ENCODE measurements around the genes CREB1 and CRYGC.

- PRO-cap, 2 experiments: no peak in any of the 2 experiments
Observed at GRCh38 chr2:207394524-207395244, 135.1 kb upstream of the CREB1 start.

DNA sequence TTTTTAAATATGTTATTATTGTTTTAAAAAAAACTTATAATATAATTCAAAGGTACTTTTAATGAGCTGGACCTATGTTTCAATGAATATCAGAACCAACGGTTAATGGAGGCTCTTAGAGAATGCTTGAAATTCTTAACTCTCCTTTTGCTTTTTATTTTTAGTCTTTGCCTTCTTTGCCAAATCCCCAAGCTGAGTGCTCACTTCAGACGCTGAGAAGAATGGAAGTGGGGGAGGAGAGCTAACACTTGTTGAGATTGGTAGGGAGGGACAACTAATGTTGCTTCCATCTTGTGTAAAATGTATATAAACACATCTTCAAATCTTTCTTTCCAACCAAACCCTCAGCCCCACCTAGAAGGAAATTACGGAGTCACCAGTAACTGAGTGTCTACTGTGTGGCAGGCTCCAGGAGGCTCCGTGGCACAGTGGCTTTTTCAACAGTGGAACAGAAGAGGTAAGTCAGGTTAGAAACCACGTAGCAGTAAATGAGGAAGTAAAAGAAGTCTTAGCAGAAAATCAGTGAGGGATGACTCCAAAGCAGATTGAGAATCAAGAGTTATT is 45.2 kb upstream of the CREB1 start:
- PRO-cap, 2 experiments: no peak in any of the 2 experiments

GRCh38 chr2:207524699-207525045 is 5.1 kb upstream of the CREB1 start:
- PRO-cap, 2 experiments: no peak in any of the 2 experiments

DNA sequence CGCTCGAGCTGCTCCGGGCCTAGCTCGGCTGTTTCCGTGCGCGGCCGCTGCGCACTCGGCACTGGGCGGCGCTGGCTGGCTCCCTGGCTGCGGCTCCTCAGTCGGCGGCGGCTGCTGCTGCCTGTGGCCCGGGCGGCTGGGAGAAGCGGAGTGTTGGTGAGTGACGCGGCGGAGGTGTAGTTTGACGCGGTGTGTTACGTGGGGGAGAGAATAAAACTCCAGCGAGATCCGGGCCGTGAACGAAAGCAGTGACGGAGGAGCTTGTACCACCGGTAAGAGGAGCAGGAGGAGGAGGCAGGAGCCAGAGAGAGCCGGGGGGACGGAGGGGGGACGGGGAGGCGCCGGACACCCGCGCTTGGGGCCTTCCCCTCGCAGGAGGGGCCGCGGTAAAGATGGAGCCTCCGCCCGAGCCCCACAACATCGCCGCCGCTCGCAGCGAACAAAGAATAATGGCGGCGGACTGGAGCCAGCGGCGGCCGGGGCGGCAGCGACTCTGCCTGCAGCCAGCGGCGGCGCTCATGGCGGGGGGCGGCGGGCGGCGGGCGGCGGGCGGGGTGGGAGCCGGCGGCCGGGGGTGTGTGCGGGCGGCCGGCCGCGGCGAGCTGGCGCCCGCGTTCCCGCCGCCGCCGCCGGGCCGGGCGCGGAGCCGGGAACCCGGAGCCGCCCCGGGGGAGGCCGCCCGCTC is at the start of gene CREB1:
CREB1 (plus strand) TSS at position 100 of the 685 bp plus-strand sequence.
- PRO-cap, 2 experiments: peak in 2 of 2 experiments; most common plus-strand start position 239 of the sequence (in 2)

DNA sequence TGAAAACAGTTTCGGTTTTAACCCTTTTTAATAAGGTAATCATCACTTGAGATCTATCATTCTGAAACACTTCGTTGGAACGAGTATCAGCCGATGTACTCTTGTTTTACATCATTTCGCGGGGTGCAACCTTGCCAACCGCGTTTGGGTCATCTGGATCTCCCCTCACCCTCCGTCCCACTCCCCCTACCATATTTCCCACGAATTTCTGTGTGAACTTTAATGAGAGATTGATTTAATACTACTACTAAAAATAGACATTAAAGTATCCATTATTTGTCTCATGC is 1.3 kb downstream of the CREB1 start:
- PRO-cap, 2 experiments: no peak in any of the 2 experiments

GRCh38 chr2:207538671-207539332 is 9.0 kb downstream of the CREB1 start:
- PRO-cap, 2 experiments: no peak in any of the 2 experiments

GRCh38 chr2:207683848-207684323 is 27.6 kb upstream of the CCNYL1 start:
- PRO-cap, 2 experiments: no peak in any of the 2 experiments

GRCh38 chr2:207704245-207704599 is 7.2 kb upstream of the CCNYL1 start:
- PRO-cap, 2 experiments: no peak in any of the 2 experiments

DNA sequence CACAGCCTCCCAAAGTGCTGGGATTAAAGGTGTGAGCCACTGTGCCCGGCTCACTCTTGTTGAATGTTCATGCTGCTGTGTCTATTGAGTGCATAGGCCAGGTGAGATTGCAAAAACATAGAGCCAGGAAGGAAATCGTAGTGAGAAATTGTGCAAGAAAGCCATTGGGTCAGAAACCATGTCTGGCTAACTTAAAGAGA is 45.6 kb upstream of the FZD5 start:
- PRO-cap, 2 experiments: no peak in any of the 2 experiments

- PRO-cap, 2 experiments: peak in 1 of 2 experiments; most common plus-strand start chr2:207826935 (in 1)
Observed at GRCh38 chr2:207826854-207827151, 57.1 kb upstream of the FZD5 start.

GRCh38 chr2:207860736-207861185 is 91.1 kb upstream of the FZD5 start:
- PRO-cap, 2 experiments: no peak in any of the 2 experiments

- PRO-cap, 2 experiments: no peak in any of the 2 experiments
Observed at GRCh38 chr2:207926106-207926534, 99.2 kb downstream of the PLEKHM3 start.

DNA sequence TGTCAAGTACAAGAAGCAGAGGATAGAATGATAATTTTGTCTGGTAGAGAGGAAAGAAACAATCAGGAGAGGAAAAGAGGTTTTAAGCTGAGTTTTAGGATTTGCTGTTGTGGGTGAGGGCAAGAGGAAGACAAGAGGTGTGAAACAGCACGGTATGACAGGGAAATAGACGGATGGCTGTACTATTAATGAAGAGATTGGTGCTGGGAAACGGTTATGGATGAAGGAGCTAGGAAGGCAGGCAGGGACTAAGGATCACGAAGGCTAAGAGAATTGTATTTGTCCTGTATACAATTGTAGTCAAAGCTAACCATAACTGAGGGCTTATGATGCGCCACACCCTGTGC is 86.1 kb downstream of the PLEKHM3 start:
- PRO-cap, 2 experiments: no peak in any of the 2 experiments

DNA sequence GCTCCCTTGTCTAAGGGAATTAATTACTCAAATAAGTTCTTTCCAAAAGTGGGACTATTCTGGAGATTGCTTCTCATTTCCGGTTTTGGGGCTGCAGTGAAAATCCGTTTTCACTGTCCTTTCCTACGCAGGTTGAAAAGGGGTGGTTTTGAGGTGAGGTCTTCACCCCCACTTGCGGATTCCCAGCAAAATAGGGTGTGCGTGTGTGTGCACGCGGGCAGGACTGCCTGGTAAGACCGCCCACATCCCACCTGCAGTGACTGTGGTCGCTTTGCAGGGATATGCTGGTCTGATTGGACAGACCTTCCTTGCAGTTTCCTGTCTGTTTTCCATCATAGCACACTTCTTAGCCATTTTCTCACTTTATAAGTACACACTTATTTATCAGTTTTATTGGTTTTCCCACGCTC is 519 bp upstream of the PLEKHM3 start:
- PRO-cap, 2 experiments: no peak in any of the 2 experiments

GRCh38 chr2:208129625-208130291 is at the start of gene CRYGC:
Gene CRYGC (minus strand): TSS chr2:208129828.
- PRO-cap, 2 experiments: no peak in any of the 2 experiments

- PRO-cap, 2 experiments: no peak in any of the 2 experiments
Observed at GRCh38 chr2:209368937-209369308, 54.9 kb upstream of the MAP2 start.

- PRO-cap, 2 experiments: peak in 1 of 2 experiments; most common minus-strand start chr2:209425034 (in 1)
Observed at GRCh38 chr2:209424609-209425311, 913 bp downstream of the MAP2 start.

- PRO-cap, 2 experiments: no peak in any of the 2 experiments
Observed at GRCh38 chr2:209495049-209495565, 71.3 kb downstream of the MAP2 start.

DNA sequence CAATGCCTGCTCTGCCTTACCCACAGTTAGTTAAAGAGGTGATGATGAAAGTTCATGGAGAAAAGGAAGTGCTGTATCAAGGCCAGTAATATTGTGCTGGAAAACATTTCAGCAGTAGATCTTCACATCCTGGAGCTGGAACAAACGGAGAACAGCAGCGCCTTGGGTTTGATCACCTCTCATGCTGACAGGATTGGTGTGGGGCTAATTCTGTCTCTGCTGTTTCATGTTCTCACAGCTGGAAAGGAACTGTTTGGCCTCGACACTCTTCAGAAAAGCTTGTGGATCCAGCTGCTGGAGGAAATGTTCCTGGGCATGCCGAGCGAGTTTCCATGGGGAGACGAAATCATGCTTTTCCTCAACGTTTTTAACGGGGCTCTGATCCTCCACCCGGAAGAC is 61.5 kb upstream of the RPE start:
- PRO-cap, 2 experiments: no peak in any of the 2 experiments

- PRO-cap, 2 experiments: no peak in any of the 2 experiments
Observed at GRCh38 chr2:210055216-210055691, 52.8 kb downstream of the RPE start.